ENCODE data around the genes ARHGEF7, TUBGCP3 and F7.

DNA sequence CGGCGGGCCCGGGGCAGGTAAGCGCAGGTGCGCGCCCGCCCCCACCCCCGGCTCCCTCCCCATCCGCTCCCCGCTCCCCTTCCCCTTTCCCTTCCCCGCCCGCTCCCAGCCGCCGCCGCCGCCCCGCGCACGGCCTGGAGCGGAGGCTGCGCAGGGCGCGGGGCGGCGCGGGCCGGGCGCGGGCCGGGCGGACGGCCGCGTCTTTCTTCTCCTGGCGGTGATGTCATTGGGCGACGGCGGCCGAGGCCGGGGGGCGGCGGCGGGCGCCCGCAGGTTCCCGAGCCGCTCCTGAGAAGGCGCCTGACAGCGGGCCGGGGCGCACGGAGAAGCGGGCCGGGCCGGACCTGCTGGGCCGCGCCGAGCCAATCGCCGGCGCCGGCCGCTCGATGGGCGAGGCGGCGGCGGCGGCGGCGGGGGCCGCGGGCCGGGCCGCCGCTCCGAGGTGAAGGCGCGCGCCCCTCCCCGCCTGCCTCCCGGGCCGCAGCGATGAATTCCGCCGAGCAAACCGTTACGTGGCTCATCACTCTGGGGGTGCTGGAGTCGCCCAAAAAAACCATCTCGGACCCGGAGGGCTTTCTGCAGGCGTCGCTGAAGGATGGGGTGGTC, at the start of gene ARHGEF7:
ARHGEF7 (plus strand) TSS at position 270 of the 606 bp plus-strand sequence.
- PRO-cap, result no peak

GRCh38 chr13:111116162-111116643, 1.1 kb downstream of the ARHGEF7 start:
- PRO-cap, result unidirectional peak, minus-strand start at chr13:111116340; unidirectional peak, minus-strand start at chr13:111116385

- PRO-cap, result no peak
Observed at GRCh38 chr13:111204389-111205593, 89.7 kb downstream of the ARHGEF7 start.

GRCh38 chr13:112095460-112095864, 28.5 kb downstream of the SOX1 start:
- PRO-cap, result no peak

DNA sequence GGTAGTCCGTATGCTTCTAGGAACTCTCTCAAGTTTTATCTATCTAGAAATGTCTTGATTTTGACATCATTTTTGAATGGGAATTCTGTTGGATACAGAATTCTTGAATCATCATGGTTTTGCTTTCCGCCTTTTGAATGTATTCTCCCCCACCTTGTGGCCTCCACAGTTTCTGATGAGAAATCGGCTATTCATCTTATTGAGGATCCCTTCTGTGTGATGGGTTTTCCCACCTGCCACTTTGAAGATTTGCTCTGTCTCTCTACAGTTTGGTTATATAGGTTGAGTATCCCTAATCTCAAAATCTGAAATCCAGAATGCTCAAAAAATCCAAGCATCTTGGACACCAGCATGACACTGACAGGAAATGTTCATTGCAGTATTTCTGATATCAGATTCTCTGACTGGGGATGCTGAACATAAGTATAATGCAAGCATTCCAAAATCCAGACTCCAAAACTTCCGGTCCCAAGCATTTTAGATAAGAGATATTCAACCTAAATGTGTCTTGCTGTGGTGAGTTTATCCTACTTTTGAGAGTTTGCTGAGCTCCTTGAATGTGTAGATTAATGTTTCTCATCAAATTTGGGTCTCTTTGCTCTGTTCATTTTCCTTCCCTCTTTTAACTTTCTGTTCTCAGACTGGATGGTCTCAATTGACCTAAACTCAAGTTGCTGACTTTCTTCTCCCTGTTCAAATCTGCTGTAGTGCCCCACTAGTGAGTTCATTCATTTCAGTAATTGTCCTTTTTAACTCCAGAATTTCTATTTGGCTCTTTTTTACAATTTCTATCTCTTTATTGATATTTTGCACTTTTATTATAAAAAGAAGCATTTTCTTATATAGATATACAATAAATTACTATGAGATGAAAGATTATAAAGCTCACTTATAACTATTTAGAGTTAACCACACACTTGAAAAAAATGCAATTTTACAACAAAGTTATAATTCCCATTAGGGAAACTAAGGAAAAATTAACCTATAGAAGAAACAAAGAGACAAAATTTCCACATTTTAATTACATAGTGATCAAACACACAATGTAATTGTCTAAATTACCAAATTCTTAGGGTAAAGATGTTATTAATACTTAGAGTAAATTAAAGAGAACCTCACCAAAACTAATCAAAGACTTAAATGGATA, 49.7 kb downstream of the TUBGCP3 start:
- PRO-cap, result no peak

GRCh38 chr13:112587179-112588403, at the start of gene TUBGCP3:
TUBGCP3 (minus strand) TSS chr13:112588153.
- PRO-cap, result bidirectional peak, plus-strand start at chr13:112587671, minus-strand start at chr13:112587568; bidirectional peak, plus-strand start at chr13:112588217, minus-strand start at chr13:112588132

- PRO-cap, result unidirectional peak, minus-strand start at chr13:112606442
Observed at GRCh38 chr13:112606042-112606904, 18.3 kb upstream of the TUBGCP3 start.

DNA sequence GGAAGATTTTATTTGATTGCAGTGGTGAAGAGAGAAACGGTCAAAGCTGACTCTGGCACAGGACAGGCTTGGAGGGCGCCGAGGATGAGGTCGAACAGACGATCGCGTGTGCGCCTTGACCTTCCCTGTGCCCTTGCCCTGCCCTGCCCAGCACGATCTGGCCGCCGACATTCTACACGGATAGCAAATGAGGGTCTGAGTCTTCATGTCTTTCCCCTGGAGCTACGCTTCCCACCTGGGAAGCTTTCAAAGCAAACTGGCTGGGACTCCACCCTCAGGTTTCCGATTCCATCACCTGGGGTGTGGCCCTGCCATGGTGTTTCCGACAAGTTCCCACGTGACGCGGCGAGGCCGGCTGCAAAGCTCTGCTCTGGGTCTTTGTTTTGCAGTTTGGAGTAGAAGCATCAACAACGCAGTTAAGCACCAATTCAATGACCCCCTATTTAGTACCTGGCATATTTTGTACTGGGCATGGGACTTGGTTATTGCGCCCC, 50.4 kb upstream of the TUBGCP3 start:
- PRO-cap, result no peak

- PRO-cap, result no peak
Observed at GRCh38 chr13:112705170-112705798, 15.4 kb downstream of the ATP11A start.

DNA sequence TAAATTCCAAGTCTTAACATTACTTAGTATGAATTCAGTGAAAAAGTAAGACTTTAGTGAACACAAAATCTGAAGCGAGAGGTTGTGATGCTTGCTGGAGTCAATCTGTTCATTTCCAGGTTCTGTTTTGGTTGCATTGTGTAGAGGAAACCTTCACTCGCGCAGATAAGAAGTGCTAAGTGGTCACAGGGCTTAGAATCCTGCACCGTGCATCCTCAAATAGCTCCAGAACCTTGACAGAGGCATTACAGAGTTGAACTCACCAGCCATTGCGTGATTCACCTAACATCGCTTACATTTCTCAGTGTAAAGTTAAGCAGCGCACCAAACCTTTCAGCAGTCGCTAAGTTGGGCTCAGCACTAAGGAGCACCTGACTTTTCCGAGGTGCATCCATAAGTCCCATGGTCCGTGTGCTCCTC, 45.7 kb downstream of the ATP11A start:
- PRO-cap, result no peak

- PRO-cap, result no peak
Observed at GRCh38 chr13:112760956-112761239, 71.1 kb downstream of the ATP11A start.

DNA sequence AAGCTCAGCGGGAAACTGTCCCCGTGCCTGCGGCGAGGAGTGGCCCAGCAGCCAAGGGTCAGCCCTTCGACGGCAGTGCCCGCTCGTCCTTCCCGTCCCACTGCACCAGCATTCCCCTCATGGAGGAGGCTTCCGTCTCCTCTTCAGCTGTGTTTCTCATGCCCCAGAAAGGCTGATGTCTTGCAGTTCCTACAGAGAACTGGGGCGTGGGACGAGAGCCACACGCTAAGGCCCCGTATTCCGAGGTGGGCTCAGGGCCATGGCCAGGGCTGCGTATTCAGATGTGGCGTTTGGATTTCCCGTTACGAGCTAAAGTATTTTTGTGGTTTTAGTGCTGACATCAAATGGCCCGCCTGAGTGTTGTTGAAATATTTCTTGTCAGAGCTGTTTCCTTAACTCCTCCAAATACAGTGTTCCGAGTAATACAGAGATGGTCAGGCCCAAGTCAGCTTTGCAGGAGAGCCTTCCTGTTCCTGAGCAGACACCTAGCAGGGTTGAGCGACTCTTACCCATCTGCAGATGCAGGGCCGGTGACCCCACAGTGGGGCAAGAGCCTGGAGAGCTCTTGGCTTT, 93.7 kb downstream of the ATP11A start:
- PRO-cap, result no peak

GRCh38 chr13:112850755-112851497, 118.1 kb upstream of the MCF2L start:
- PRO-cap, result no peak

DNA sequence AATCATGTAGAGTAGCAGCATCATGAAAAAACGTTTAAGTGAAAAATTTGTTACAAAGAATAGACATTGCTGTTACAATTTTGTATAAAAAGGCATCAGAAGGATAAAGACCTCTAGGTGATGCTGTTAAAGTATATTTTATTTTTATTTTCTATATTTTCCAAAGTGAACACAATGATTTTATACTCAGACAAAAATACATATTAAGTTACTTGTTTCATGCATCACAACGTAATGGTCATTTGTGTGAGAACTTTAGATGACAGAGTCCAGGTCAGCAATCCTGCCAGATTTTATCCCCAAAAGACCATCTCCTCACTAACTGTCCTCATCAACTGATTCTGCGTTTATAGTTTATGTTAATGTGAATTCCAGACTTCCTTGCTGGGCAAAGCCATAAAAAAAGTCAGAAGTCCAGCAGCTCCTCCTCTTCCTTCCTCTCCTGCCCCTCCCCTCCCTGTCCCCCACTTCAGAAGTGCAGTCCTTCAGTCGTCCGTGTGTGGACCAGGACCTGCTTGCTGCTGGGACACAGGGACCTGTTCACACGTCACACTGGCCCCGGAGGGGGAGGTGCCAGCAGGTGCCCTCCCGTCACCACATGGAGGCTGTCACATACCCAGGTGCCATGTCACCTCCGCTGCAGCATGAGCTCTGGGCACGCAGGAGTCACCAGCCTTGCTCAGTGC, 4.2 kb upstream of the MCF2L start:
- PRO-cap, result no peak

GRCh38 chr13:112965400-112965915, 3.6 kb upstream of the MCF2L start:
- PRO-cap, result no peak

GRCh38 chr13:112998536-112998853, 29.5 kb downstream of the MCF2L start:
- PRO-cap, result bidirectional peak, plus-strand start at chr13:112998785, minus-strand start at chr13:112998652

GRCh38 chr13:113012989-113013927, 44.2 kb downstream of the MCF2L start:
- PRO-cap, result no peak

DNA sequence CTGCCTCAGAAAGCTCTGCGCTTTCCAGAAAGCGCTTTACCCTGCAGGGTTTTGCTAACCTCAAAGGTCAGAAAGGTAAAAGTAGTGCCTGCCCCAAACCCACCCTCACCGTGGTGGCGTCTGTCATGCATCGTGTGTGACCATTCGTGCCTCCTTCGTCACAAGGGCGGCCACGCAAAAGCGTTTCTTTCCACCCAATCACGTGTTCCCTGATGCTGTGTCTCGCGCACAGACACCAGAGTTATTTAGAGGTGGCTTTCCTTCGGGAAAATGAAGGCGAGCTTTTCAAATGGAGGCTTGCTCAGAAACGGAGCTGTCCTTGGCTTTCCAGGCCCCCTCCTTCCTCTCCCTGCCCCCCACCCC, 15.5 kb upstream of the F7 start:
- PRO-cap, result no peak

- PRO-cap, result no peak
Observed at GRCh38 chr13:113105544-113105944, at the start of gene F7. F7 (plus strand) TSS chr13:113105791.

DNA sequence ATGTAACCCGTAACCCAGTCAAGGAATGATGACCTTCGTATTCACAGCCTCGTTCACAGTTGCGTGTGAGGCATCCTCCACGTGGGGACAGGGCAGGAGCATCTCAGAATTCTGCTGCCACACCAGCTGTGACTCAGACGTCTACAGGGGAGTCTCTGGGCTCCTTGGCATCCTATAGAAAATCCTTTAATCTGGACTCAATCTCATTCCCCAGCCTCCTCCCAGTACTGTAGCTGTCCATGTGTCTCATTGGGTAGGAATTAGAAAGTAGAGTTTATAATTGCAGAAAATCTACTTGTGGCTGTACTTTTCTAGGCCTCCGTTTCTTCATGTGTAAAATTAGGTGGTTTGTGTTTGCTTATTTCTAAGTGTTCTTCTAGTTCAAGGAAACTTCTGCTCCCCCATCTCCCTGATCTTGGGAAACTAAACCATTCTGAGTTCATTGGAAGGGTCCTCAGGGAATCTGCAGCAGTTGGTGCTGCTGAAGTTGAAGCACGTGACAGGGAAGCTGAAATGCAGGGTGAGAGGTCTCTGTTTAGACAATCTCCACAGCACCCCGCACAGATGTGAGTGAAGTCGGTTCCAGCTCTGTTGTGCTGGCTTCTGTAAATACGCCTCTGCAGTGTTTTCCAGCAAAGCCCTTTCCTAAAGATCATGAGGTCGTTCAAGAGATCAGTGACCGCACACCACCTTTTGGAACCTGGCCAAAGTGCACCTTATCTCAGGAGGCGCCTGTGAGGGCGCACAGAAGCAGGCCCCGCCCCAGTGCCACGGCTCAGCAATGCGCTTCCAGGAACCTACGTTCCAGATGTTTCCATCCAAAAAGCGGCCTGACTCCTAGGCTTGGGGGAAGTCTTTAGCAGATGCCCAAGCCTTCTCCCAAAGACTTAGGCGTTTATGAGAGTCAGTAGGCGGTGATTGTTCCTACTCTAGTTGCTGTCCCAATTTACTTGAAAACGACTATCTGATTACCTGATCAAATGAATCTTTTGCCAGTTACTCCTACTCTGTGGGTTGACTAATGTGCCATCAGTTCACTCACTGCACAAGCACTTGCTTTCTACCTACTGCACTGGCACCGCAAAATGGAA, 10.6 kb downstream of the CUL4A start:
- PRO-cap, result no peak

Measured in vermiform appendix (tissue), 1 donor.